Hematopoietic multipotent progenitor cell (in vitro differentiated cells): ENCODE results near the genes TPSAB1, TPSD1, PTX4 and NME3.

- CAGE, long polyA plus RNA: no peak
Measured at GRCh38 chr16:997194-997747, 15.7 kb downstream of the SOX8 start.

DNA sequence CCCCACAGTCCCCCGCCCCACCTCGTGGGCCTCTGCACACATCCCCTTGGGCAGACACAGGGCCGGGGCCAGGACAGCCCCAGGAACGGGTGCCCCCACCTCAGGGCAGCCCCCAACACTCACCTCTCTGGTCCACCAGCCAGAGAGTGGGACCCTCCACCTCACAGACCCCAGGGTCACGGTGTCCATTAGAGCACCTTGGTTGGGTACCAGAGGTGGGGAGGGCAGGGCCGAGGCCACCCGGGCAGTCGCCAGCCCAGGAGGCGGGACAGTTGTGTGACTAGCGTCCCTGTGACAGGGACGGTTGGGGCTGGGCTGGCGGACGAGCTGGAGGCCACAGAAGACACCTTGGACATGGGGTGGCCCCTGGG is 11.6 kb upstream of the C1QTNF8 start:
- CAGE, long polyA plus RNA: no peak

DNA sequence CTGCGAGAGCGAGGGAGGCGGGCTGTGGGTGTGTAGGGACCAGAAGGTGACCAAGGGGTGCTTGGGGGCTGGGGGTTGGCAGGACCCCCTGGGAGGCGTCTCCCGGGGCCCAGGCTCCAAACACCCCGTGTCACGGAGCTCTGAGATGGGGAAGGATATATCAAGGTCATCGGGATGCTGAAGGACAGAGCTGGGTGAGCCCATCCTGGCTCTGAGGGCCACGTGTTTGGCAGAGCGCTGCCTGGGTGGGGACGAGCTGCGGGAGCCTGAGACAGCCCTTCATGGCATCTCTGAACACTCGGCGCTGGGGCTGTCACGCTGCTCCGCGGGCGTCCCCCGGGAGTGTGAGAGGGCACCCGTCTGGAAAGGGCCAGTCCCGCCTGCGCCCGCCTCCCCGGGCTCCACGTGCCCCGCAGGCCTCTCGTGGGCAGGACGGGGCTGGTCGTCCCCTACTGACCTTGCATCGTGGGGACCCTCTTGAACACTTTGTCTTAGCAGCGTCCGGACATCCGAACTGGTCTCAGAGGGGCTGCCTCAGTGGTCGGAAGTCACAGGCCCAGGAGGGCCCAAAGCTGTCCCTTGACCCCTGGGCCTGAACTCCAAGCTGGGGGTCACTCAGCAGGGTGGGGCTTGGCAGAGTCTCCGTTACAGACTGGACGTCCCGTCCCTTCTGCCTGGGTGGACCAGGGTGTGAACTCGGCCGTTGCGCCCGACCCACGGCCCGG is 4.4 kb downstream of the CACNA1H start:
- CAGE, long polyA plus RNA: no peak

DNA sequence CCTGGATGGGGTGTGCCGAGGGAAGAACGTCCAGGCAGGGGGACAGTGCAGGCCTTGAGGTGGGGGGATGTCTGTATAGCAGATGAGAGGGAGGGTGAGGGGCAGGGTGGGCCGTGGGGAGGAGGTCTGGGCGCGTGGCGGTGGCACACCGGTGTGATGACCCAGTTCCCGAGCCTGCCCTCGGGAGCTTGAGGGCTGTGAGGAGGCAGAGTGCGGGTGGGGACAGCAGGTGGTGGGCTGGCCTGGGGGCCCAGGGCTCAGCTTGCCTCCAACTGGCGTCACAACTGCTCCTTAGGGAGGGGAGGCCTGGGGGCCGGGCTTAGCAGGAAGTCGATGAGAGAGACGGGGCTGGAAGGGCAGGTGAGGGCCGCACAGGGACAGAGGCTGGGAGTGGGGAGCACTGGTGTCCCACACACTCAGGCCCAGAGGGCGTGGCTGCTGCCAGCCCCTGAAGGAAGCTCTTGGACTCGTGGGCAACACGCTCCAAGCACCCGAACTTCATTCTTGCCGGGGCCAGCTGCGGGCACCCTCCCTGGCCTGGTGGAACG is 6.5 kb downstream of the CACNA1H start:
- CAGE, long polyA plus RNA: no peak

GRCh38 chr16:1224105-1225077 is 677 bp downstream of the TPSG1 start:
- CAGE, long polyA plus RNA: no peak

- CAGE, long polyA plus RNA: no peak
Measured at GRCh38 chr16:1240439-1240998, at the start of gene TPSAB1. Gene TPSAB1, plus strand, starts transcription at chr16:1240705.

GRCh38 chr16:1255776-1256274 is at the start of gene TPSD1:
Gene TPSD1, plus strand, starts transcription at chr16:1256069.
- CAGE, long polyA plus RNA: start-site peak on the plus strand at chr16:1256065-1256100, 54 reads

DNA sequence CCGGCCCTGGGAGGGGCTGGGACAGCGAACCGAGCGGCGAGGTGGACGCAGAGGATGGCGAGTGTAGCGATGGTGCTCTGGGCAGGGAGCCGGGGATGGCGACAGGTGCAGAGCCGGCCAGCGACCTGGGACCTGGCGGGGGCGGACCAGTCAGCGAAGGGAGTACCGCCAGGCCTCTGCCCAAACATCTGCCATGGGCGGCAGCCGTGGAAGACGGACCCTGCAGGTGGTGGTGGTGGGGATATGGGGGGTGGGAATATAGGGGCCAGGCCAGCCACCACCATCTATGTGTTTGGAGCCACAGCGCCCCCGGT is 18.5 kb downstream of the GNPTG start:
- CAGE, long polyA plus RNA: no peak

DNA sequence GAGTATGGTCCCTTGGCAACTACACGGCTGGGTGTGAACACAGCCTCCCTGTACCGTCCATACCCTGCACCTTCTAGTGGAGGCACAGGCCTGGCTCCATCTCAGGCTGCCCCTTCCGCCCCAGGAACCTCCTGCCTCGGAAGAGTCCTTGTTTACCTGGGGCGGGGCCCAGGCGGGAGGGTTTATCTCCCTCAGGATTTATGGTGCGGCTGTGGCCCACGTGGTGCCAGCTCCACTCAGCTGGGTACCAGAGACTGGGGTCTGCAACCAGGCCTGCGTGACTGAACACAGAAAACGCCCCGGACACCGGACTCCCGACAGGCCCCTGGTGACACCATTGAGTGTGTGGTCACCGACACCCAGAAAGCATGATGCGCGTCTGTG is 19.0 kb downstream of the UNKL start:
- CAGE, long polyA plus RNA: no peak

DNA sequence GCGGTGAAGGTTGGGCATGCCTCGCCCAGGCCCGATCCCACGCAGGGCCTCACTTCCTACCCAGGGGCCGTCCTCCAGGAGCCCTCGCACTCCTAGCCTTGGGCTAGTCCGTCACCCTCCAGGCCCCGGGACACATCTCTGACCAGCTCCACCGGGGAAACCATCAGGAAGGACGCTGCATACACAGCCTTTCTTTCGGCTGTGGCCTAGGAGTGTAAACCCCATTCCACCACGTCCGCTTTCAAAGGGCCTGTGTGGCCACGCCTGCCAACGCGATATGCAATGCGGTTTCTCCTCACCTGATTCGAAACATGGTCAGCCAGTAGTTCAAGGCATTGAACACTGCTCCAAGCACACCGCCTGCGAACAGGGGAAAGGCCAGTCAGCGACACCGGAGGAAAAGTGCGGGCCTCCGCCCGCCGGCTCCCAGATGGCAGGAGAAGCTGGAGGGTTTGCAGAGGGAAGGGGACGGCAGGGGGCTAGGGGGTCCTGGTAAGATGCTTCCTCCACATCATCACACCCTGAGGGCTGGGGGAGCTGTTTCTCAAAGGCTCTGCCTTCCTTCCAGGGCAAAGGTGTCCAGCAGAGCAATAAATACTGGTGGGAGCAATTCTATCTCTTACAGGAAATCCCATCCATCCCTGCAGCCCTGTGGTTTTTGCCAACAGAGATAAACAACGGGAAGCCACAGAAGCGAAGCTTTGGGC is 9.3 kb upstream of the CCDC154 start:
- CAGE, long polyA plus RNA: no peak

- CAGE, long polyA plus RNA: no peak
Measured at GRCh38 chr16:1469525-1470399, 5.1 kb downstream of the CLCN7 start.

GRCh38 chr16:1470847-1471871 is 3.7 kb downstream of the CLCN7 start:
- CAGE, long polyA plus RNA: no peak

DNA sequence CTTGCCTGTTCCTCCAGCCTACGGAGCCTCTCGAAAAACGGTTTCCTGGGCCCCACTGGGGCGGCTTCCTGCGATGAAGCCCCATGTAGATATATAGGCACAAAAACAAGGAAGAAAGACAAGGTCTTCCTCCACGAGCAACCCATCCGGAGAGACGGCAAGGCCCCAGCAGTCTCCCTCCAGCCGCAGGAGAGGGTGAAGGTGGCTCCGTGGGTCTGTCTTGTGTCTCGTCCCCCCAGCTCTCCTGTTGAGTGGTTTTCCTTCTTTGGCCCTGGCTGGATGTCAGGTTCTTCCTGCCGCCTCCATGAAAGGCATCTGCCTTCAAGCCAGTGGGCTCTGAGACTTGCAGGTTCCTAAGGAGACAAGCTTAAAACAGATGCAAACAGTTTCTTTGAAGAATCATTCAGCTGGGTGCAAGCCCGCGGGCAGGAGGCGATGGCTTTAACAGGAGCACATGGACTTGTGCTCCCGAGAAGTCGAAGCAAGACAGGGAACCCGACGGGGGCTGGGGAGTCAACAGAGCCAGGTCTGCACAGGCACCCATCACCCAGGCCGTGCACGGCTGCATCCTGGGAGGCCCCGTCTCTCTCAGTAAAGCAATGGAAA is at the start of gene PTX4:
Gene PTX4, minus strand, starts transcription at position 181 of the 606 bp plus-strand sequence.
- CAGE, long polyA plus RNA: no peak

- CAGE, long polyA plus RNA: no peak
Measured at GRCh38 chr16:1493704-1494070, 527 bp downstream of the TELO2 start.

GRCh38 chr16:1677684-1678073 is 400 bp upstream of the JPT2 start:
- CAGE, long polyA plus RNA: no peak

- CAGE, long polyA plus RNA: no peak
Measured at GRCh38 chr16:1762199-1763390, 8.7 kb downstream of the NME3 start.

DNA sequence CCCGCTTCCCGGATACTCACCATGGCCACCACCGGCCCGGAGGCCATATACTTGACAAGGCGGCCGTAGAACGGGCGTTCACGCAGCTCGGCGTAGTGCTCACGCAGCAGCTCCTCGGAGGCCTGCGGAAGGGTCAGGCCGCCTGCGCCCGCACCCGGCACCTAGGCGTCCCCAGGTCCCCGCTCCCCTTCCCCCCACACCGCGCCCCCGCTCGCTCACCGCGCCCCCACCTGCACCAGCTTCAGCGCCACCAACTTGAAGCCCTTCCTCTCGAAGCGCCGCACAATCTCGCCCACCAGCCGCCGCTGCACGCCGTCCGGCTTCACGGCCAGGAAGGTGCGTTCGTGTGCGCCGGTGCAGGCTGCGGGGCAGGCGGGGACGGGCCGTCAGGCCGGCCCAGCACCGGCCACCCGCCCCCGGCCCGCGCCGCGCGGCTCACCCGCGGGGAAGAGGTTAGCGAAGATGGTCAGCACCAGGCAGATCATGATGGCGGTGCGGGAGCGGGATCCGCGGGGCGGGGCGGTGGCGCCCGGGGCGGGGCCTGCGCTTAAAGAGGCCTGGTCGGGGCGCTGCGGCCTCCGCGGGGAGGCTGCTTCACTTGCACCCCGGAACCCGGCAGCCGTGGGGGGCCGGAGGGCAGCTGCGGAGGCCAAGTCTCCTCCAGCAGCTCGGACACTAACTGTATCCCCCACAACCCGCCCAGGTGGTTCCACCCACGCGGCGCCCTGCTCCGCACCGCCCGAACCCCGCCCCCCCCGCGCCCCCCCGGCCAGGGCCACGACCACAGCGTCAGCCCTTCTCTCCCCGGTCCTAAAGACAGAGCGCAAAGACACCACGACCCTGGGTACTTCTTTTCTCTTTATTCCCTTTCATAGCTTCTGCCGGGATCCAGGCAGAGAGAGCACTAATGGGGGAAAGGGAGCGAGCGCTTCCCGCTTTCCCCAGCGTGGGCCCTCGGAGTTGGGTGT is at the start of gene NME3:
Gene NME3, minus strand, starts transcription at position 494 of the 968 bp plus-strand sequence.
- CAGE, long polyA plus RNA: no peak

DNA sequence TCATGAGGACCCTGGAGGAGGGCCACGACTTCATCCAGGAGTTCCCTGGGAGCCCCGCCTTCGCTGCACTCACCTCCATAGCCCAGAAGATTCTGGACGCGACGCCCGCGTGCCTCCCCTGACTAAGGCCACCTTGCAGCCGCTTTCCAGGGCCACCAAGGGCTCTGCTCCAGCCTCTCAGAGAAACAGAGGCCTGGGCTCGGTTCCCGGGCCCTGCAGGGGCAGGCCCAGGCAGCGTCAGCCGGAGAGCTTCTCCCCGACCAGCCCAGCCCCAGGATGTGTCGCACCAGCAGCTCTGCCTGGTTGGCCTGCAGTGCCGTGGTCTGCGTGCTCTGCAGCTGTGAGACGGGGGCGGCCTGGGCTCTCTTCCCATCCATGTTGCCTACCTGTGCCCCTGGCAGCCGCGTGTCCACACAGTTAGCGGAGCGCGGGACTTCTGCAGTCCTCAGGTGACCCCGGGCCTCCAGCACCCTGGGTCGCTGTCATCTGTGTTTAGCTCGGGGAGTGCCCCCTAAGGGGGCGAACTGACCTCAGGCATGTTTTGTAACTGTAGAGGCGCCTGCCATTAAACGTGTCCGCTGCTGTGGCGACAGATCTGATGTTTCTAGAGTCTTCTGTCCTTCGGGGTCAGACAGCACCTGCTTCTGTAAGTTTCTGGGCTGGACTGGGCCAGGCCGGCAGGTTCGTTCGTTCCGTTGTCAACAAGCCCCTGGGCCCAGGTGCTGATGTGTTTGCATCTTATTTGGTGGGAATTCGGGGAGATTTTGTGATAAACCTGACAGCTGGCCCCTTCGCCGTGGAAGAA is 4.7 kb downstream of the IGFALS start:
- CAGE, long polyA plus RNA: no peak

DNA sequence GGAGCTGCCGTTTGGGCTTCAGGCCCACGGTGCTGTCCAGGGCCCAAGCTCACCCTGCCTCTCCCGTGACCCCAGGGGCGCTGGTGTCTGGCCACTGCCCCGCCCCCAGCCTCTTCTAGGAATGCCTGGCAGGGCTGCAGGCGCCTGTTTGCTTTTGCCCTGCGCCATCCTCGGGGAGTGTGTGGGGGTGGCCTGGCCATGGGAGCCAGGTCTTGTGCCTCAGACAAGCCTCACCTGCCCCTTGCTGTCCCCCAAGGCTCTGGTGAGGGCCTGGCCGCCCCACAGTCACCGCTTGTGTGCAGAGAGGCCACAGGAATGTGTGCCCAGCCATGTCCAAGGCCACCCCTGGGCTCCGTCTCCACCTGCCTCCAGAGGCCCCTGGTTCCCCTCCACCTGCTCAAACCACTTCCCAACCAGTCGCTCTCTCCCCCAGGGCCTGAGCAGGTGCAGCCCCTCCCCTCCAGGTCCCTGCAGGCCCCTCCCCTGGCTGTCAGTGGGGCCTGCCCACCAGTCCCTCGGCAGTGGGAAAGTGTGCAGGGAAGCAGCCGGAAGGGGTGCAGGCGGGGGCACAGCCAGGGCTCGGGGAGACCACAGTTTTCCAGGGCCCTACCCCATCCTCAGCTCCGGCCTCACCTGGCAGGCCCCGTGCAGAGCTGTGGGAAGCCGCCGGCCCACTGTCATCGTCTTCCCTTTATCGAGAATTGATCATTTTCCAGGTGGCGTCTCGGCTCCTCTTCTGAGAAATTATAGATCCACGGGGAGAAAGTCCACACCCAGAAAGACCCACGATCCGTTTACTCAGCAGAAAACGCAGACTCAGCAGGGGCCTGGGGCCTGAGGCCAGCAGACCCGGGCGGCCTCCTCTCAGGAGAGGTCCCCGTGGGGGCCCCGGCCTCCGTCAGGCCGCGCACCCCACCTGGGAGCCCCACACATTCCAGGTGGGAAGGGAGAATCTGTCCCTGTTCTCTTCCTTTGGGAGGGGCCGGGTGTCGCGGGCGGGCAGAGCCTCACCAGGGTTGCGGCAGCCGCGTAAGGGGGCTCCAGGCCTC is 1.0 kb upstream of the IGFALS start:
- CAGE, long polyA plus RNA: no peak

- CAGE, long polyA plus RNA: no peak
Measured at GRCh38 chr16:1825801-1826015, 917 bp downstream of the HAGH start.